Natural killer cell (primary cell): ENCODE results near the gene OCIAD2.

DNA sequence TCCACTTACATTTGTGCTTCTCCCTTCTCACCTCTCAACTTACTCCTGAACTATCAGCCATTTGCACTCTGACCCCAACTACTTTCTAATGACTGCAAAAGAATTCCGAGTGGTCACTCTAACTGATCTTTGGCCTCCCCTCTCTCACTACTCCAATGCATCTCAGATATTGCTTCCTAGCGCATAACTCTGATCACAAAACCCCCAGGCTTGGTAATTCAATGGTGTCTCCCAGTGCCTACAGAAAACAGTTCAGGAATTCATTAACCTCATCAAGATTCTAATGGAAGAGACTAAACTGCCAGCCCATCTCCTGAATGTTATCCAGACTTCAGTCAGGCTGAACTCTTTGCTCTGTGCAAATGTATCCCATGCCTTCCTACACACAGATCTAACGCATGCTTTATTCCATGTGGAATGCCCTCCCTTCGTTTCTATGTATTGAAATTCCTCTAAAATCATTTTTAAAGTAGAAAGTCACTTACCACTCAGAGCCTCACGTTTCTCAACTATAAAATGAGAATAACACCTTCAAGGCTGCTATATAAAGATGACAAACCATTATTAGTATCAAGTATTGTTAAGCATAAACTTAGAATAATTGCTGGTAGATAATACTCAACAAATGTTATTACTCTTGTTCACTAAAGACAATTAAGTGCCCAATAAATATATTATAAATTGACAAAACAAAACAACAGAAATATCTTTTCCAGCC lies 61.0 kb downstream of the FRYL start:
- PRO-cap = no peak

- PRO-cap = no peak
Observed at GRCh38 chr4:48776995-48777367, 3.1 kb downstream of the FRYL start.

DNA sequence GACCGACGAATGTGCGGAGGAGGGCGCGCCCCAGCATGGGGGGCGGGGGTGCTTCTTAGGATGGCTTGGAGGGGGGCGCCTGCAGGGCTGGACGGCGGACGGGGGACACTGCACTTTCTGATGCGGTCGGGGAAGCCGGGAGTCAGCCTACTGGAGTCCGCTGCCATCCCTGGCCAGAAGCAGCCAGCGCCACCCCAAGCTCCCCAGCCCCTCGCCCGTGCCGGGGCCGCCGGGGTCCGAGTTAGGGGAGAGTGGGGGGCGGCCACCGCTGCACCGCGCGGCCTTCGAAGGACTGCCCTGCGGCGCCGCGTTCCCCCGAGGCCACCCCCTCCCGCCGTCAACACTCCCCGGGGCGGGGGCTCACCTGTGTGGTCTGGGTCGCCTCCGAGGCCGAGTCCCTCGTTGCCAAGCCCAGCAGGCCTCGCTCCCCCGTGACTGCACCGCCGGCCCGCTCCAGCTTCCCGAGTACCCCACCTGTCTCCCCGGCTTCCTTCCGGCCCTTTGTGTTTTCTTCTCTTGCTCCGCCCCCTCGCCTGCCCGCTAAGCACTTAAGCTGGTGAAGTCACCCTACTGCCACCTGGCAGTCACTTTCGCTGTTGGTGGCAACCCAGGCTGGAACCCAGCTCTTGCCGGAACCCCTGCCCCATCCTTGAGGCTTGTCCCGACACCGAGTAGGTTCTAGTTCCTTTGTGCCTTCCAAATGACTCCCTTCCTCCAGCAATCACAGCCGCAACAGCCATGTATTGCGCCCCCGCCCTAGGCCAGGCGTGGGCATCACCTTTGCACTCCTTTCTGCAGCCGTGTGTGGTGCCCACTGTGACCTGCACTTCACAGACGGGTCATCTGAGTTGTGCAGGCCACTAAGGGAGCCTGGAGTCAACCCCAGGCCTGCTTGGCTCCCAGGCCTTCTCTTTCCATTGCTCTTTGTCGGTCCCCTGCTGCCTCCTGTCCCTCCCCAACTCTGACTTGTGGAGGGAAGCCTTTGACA lies at the start of gene OCIAD2:
OCIAD2 (minus strand) TSS at position 481 of the 988 bp plus-strand sequence.
- PRO-cap = bidirectional peak, plus-strand start at position 587 of the sequence, minus-strand start at position 481 of the sequence

- PRO-cap = no peak
Observed at GRCh38 chr4:49030573-49031936, 45.0 kb downstream of the CWH43 start.

DNA sequence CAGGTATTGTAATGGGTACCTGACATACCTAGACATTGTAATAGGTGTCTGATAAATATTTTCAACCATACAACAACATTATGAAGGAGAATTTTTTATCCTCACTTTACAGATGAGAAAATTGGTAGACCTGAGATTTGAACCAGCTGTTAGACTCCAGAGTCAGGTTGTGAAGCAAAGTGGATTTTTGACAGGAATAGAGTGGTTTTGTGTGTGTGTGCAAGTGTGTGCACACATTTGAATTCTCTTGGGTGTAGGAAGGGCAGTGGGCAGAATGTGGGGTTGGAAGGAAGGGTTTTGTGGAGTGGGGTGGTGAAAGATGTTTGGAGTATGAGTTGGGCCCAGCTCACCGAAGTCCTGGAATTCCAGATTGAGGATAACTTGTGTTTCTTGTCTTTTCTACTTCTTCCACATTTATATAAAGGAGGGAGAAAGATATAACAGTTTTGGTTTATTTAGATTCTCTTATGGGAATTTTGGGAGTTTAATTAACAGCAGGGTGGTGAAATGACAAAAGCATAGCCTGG lies 18.2 kb downstream of the DCUN1D4 start:
- PRO-cap = no peak

DNA sequence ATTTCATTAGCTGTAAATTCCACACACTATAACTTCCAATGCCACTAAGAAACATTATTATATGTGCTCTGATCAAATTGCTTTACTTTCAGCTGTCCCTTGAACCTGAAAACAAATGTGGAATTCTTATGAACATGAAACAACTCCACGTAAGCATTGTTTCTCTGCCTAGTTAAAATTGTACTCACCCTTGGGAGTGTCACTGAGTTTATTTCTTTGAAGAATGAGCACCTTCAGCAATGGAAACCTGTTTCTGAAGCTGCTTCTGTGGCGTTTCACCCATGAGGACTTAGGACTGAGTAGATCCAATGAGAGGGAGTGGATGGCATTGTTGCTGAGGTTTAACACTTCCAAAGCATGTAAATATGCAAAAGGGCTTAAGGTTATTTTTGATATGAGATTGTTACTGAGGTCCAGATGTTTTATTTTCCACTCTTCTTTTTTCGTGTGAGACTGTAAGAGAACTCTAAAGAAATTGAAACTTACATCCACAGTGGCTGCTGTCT lies 3.2 kb downstream of the LRRC66 start:
- PRO-cap = no peak

DNA sequence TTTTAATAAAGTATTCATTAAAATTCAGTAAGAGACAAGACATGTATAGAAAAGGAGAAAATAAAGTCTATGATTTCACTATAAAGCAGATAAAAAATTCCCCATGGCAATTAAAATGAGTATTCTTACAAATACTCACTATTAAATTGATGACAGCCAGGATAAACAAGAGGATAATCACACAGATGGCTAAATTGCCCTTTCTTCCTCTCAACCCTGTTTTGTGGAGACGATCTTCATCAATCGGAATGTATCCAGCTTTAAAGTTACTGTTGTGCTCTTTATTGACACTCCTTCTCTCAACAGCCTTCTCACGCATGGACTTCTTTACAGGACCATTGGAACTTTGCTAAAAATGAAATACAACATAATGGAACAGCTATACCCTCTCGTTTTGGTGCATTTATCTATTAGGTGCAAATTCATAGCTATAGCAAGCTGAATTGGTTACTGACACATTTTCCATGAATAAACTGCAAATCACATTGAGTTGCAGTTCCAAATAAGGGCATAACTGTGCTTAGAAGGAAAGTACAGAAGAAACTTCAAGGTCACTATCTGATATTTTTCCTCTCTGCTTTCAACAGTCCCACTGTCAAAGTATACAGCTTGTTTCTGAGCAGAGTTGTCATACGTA lies 4.7 kb downstream of the SGCB start:
- PRO-cap = no peak

DNA sequence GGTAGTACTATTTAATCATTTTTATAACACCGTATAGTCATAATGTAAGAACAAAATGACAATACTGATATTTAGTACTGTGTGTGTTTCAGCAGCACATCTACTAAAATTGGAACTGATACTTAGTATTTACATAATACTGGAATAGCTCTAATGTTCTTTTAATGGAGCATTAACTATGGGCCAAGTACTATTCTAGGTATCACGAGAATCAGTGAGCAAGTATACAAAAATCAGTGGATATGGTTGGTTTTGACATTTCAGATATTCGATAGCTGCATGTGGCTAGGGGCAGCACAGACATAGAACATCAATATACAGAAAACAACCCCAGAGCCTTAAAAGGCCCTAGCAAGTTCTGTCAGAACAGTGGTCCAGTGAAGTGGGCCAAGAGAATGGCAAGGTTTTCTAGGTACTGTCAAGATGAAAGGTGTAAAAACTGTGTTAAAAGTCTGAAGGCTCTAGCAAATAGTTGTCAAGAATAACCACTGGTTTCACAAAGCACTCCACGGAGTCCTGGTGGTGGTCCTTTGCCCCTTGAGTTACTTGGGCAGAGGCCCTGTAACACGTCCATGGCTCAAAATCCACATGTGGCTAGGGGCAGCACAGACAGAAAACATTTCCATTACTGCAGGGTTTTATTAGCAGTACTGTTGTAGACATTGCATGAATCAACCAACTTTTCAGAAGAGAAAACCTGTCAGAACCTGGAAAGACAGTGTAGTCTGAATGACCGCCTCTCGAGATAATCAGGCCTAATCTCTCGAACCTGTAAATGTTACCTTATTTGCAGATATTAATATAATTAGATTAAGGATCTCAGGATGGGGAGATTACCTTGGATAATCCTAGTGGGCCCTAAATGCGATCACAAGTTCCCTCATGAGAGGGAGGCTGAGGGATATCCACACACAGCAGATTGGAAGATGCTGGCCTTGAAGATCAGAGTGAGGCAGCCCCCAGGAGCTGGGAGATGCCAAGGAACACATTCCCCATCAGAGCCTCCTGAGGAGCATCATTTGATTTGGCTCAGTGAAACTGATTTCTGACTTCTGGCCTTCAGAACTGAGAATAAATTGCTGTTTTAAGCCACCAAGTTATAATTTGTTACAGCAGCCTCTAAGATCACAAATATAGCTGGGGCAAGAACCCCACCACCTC lies 34.8 kb downstream of the ERVMER34-1 start:
- PRO-cap = no peak

- PRO-cap = no peak
Observed at GRCh38 chr4:52718007-52718768, 33.0 kb downstream of the ERVMER34-1 start.

GRCh38 chr4:52822532-52822876 lies 39.6 kb upstream of the RASL11B start:
- PRO-cap = no peak

- PRO-cap = no peak
Observed at GRCh38 chr4:53009701-53010196, 147.6 kb downstream of the RASL11B start.

DNA sequence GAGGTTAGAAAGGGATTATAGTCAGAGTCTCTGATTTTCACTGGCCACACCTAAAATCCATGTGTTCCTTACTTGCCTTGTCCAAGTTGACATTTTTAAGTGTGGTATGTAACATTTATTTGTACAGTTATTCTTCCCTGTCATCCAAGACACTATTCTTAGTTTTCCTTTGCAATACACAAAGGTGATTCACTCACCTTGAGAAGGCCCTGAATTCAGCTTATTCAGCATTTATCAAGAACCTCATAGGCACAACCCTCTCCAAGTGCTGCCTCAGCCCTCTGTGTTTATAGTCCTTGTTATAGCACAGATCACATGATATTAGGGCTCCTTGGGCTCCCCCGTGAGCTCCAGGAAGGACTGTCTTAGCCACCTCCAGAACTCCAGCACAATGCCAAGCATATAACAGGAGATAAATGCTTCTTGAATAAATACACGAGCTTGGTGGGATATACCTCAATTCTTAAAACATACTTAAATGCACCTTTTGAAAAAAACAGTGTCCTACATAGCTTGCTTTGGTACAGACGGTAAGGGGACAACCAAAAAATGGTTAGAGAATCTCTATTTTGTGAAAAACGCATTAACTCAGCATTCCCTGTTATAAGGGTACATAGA lies 152.3 kb downstream of the RASL11B start:
- PRO-cap = no peak

DNA sequence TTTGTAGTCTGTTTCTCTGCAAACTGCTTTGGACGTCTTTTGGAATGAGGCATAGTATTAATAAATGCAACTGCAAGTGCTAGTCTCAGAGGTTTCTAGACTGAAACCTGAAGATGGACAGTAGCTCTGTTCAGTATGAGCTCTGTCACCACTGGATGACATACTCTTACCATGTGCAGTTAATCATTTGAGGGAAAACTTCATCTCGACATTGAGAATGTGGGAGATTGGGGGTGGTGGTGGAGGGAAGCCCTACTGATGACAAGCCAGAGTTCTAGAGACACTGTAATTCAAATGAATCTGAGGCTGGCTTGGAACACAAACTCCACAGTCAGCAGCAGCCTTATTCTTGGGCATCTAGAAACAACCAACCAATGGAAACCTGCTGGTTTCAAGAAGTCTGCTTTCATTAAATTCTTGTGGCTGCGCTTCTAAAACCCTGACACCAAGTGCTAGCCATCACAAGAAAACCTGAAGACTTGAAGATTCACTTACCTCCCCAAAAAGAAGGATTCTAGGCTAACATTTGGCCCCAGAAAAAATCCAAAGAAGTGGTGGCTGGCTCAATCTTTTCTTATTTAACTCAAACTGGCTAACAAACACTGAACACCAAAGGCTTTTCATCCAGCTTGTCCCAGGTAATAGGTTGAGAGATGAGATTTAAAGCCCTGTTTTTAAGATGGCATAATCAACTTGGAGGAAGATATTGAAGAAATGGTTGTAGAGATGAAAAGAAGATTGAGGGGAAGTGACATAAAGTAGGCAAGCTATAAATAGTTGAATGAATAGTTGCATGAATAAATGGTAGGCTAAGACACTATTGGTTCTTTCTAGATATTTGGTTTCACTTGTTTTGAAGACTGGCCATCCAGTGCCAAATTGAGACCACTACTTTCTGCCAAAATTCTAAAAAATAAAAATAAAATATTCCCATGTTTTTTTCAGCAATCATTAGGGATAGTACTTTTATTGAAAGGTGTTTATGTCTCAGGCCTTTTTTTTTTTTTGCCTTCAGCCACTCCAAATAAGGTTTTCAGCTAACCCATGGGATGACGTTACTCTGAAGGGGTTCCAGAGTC lies 161.9 kb downstream of the RASL11B start:
- PRO-cap = no peak

- PRO-cap = no peak
Observed at GRCh38 chr4:53121080-53121959, 244.5 kb downstream of the SCFD2 start.

DNA sequence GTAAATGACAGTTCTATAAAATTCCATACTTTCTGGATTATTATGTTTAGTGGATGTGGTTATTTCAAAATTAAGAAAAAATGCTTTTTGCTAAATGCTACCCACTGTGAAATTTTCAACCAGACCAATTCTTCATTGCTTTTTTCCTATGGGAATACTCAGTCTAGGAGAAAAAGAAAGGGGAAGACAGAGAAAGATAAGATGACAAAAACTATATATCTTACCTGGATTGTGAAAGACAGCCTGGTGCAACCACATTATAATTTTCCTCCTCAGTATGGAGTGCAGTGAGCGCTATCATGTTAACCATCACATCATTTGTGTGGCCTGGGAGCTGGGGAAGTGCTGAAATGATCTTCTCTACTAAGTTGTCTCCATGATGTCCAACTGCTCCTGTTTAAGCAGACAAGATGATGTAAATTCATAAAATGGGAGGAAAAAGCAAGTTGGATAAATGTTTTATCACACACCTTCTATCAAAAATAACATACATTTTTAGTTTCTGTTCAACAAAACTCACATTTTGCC lies 13.4 kb downstream of the SCFD2 start:
- PRO-cap = no peak

DNA sequence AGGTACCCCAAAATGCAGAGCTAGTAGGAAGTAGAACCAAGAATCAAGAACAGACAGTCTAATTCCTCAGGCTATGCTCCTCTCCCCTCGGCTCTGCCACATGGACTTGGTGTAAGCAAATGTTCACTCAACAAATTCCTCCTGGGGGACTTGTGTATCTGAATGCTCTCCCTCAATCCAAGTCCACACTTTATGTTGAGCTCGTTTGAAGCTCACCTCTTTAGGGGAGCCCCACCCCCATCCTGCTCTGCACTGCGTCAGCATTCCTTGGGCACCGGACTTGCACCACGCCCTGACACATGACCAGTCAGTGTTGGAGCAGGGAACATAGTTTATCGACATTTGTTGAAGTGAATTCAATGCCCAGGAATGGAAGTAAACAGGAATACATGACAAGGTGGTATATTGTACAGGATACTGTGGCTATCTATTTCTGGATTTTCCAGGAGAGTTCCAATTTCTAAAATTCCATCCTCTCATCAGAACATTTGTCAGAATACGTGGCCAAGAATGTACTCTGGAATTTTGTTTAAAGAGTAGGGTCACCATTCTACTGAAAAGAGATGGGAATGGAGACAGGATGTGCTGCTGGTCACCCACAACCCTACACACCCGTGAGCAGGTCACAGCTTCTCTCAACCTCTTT lies 59.9 kb upstream of the LNX1 start:
- PRO-cap = no peak

- PRO-cap = no peak
Observed at GRCh38 chr4:53734757-53735066, 143.4 kb upstream of the LNX1 start.

DNA sequence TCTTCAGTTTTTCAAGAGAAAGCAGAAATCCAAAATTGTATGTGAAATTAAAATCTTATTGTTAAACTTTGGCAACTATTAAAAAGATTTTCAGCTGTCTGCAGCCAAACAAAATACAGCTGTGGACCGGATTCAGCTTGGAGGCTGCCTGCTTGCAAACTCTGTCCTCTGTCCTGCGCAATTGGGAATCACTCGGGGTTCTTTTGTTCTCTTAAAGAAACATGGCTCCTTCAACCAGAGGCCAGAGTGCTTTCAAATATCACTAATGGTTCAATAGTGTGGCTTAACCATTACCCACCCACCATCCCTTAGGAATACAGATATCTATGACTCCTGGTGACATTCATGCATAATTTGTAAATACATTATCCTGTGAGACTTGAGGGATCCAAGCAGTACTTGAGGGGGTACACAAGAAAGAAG lies 201.2 kb downstream of the CHIC2 start:
- PRO-cap = no peak

- PRO-cap = no peak
Observed at GRCh38 chr4:53885969-53886527, 178.4 kb downstream of the CHIC2 start.

DNA sequence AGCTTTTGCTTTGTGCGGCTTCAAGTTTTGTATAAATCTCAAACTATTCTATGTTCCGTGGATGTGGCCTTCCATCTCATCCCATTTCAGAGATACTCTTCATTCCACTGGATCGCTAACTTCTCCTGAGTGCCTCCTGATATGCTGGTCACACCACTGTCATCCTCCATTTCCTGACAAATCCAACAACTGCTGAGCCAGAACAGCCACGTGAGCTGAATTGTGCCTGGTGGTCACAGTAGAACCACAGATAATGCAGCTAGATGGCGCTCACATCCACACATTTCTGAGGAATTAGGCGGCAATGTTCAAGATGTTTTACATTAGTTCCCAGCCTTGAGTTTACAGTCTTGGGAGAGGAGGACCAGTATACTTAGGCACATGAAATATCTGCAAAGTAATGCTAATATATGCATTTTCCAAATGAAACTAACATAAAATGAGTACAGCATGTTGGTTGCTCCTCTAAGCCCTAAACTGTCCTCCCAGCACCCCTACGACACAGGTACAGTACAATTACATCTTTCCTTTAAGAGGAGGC lies 134.4 kb downstream of the CHIC2 start:
- PRO-cap = no peak